ENCODE data around the genes PLPP4 and FGFR2.

- RRBS: no CpG with 5 or more reads among the region's 2 CpGs
Observed at GRCh38 chr10:119582305-119582641, 14.5 kb downstream of the TIAL1 start.

GRCh38 chr10:119585260-119586365 is 11.2 kb downstream of the TIAL1 start:
- RRBS: no CpG with 5 or more reads among the region's 9 CpGs

DNA sequence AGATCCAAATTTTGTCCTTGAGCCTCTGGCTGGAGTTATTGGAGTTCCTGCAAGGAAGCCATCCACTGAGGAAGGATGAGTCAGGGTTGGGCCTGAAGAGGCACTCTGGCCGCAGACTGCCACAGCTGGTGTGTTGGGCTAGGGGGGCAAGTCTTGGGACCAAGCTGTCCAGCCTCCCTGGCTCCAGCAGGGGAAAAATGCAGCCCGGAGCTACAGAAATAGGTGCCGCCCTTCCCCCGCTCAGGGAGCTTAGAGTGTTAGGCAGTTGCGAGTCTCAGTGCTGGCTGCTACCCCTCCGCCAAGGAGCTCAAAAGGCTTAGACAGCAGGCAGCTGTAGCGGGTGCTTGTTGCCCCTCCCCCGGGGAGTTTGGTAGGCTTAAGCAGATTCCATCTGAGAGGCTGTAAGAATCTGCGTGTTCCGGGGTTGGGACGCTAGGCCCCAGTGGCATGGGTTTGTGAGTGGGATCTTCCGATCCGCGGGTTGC is 235.2 kb downstream of the SEC23IP start:
- RRBS: 2% methylated on average over 2 of the region's 14 CpGs

GRCh38 chr10:120456707-120457551 is at the start of gene PLPP4:
Gene PLPP4 (plus strand): TSS chr10:120457227.
- RRBS: 2% methylated on average over 38 of the region's 95 CpGs

DNA sequence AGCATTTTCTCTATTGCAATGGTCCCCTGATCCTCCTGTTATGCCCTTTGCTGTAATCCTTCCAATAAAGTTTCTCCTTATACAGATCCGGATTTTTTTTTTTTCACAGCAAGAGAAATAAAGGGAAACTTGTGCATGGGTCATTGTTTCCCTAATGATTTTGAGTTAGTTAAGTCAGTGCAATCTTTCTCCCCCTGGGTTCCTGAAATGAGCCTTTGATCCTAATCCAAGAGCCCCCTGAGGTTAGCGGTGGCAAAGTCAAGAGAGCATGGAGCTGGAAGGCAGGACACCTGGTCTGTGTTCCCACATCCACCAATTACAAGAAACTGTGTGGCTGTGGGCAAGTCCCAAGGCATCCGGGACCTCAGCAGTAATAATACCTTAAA is 129.4 kb upstream of the WDR11 start:
- RRBS: no CpG with 5 or more reads among the region's 3 CpGs

GRCh38 chr10:120949429-120949996 is 98.4 kb downstream of the WDR11 start:
- RRBS: no CpG with 5 or more reads among the region's 32 CpGs

DNA sequence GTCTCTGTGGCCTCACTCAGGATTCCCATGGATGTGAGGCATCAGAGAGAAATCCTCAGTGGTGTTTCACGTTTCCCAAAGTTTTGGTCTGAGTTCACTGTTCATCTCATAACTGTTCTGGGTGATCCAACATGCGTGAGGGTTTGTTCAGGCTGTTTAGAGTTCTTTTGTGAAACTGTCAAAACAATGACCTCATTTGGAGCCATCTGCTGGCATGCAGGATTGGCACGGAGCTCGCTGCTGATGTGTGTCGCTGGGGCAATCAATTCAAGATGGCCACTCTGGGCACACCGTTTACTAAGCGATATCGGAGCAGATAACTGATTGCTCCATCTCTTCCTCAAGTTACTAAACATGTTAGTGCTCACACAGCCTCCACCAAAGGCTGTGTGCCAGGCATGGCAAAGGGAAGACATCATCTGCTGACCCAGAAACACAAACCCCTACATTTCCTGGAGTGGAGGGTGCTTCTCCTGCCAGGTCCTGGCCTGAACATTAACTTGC is 365.6 kb downstream of the WDR11 start:
- RRBS: no CpG with 5 or more reads among the region's 8 CpGs

- RRBS: no CpG with 5 or more reads among the region's 7 CpGs
Observed at GRCh38 chr10:121339990-121340714, 258.1 kb downstream of the FGFR2 start.

GRCh38 chr10:121553669-121554229 is 44.5 kb downstream of the FGFR2 start:
- RRBS: no CpG with 5 or more reads among the region's 7 CpGs

DNA sequence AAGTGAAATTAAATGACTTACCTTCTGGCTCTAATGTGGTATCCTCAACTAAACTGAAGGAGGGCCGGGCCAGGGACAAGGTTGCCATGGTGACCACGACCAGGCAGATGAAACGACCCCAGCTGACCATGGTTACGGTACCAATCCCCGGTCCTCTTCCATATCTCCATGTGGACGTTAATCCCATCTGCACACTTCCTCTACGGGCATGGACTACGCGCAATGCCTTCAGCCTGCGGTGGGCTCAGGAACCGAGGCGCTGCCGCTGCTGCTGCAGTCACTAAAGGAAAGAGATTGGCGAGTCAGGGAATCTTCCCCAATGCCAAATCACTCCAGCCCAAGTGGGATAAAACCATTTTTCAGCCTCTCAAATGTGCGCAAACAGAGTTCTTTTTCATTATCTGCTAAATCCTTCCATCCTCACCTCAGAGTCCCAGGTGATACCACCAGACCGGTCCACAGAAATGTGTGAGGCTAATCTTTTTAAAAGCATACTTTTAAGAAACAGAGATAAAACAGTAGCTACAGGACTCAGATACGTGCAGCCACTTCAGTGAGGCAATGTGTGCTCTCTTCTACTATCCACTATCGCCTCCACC is 4.5 kb downstream of the FGFR2 start:
- RRBS: 2% methylated on average over 4 of the region's 18 CpGs

DNA sequence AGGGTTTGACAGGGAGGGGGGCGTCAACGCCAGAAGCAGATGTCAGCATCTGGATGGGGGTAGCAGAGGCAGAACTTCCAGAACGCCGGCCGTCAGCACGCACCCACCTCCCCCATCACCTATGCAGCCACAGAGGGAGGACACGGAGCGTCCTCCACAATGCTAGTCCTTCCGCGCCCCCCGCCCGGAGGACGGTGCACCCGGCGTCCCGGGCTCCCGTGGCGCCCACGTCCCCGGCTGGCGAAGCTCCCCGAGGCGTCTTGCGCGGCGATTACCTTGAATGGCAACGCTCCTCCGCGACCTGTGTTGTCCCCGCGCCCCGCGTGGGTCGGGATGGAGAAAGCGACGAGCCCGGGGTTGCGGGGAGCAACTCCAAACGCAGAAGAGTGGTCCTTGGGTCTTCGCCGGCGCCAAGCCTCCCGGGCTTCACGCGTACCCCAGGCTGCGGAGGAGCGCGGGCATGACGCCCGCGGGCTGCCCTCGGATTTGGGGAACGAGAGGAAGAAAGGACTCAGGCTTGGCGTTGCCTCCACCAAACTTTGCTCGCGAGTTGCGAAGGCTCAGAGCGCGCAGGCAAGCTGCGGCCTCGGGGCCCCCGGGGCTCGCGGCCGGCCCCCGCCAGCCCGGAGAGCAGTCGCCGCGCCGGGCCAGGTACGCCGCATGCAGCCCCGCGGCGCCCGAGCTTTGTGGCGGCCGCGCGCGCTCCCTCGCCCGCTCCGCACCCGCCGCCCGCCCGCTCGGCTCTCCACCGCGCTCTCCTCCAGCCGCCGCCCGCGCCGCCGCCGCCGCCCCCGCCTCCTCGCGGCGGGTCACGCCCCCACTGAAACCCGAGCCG is at the start of gene FGFR2:
TSS of gene FGFR2 (minus strand) at position 758 of the 835 bp plus-strand sequence.
- RRBS: 3% methylated on average over 8 of the region's 107 CpGs

DNA sequence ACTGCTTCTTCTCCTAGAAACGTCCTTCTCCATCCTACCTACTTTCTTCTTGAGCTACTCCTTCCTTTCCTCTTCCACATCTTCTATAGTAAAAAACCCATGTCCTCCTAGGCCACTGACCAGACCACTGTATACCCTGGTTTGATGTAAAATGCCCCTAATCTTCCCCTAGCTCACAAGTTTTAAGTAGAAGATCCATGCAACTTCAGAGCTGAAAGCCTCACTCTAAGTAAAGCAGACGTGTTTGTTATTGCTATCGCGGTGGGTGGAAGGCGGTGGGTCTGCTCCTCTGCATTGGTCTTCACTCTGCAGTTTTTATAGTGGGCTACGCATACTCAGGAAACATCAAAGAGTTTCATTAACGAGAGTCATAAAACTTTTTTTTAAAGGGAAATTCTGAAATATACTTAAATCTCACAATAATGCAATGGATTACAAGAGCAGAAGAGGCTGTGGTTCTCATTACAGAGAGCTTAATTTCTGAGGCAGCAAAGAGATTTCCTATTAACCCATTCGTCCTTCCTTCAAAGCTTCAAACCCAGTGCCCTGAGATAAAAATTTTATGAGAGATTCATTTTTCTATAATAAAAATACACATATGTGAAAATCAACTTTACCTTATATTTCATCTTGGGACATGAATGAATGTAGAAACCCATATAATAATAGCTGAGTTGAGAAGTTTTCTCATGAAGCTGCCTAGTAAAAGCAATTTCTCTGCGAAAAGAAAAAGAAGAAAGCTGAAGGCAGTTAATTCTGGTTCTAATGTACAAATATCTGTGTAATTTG is 91.5 kb downstream of the ATE1 start:
- RRBS: no CpG with 5 or more reads among the region's 9 CpGs

DNA sequence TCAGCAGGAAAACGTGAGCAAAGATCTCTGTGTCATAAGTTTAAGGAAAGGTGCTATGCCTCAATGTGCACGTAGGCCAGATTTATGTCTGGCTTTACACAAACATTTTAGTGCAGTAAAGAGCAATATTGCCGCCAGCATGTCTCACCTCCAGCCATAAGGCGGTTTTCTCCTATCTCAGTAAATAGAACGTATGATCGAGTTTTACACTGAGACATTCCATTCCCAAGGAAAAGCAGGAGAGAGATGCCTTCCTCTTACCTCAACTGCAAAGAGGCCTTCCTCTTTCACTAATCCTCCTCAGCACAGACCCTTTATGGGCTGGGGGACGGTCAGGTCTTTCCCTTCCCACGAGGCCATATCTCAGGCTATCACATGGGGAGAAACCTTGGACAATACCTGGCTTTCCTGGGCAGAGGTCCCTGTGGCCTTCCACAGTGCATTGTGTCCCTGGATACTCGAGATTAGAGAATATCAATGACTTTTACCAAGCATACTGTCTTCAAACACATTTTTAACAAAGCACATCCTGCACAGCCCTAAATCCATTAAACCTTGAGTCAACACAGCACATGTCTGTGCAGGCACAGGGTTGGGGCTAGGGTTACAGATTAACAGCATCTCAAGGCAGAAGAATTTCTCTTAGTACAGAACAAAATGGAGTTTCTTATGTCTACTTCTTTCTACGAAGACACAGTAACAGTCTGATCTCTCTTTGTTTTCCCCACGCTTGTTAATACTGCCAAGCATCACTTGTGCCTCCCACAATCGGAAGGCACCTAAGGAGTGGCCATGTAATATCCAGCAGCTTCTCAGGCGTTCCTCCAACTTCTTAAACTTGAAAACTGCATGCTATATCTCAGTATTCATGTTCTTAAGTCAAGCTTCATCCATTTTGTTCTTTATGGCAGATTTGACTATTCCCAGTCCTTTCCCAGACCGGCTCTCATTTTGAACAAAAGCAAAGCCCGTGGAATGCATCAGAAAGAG is 2.6 kb upstream of the ATE1 start:
- RRBS: no CpG with 5 or more reads among the region's 15 CpGs

- RRBS: 14% methylated on average over 6 of the region's 12 CpGs
Observed at GRCh38 chr10:122085409-122086222, 96.7 kb downstream of the TACC2 start.

DNA sequence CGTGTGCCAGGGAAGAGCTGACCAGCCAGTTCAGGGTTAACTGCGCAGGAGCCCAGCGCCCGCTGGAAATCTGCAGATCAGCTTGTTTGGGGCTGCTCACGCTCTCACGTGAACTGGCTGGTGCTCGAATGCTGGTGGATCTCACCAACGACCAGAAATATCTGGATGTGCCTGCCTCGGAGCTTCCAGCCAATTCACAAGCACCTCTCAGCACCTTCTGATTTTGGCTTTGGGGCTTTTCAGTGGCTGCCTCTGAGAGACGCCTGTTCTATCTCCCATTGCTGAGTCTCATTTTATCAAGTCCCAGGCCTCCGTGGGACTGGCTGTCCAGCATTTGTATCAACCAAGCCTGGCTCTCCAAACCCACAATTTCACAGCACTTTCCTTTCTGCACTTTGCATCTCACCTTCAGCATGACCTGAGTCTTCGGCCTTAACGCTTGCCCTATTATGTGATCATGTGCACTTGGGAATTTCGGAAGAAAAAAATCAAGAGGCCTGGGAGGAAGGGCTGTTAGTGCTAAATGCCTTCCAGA is 131.8 kb upstream of the BTBD16 start:
- RRBS: no CpG with 5 or more reads among the region's 14 CpGs

DNA sequence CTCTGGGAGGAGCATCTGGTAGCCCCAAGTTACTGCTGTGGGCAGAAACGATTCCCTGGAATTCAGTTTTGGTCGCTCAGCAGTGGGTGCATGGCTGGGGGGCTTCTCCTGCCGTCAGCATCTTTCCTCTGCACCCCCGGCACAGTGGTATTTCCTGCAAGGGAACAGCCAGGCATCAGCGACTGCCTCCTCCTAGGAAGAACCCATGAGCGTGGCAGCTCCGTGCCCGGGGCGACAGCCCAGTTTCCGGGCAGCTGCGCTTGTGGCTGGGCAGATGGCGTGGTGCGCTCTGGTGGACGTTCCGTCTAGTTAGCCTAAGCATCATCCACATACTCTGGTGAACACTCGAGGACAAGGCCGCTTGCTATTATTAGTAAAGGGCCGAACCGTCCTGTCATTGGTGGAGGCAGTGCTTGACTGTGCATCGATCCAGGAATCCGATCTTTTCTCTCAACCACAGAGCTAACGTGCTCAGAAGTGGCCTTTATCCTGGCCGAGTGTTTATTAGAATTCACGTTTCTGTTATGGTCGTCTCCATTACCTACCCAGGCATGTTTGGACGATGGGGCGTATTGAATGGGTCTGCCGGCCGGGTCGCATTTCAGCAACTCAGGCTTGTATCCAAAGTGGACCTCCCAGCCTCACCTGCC is 106.8 kb upstream of the BTBD16 start:
- RRBS: 75% methylated on average over 4 of the region's 30 CpGs

- RRBS: no CpG with 5 or more reads among the region's 7 CpGs
Observed at GRCh38 chr10:122164902-122165142, 106.3 kb upstream of the BTBD16 start.

- RRBS: no CpG with 5 or more reads among the region's 10 CpGs
Observed at GRCh38 chr10:122165190-122165575, 105.9 kb upstream of the BTBD16 start.

- RRBS: no CpG with 5 or more reads among the region's 16 CpGs
Observed at GRCh38 chr10:122309955-122310721, 39.0 kb downstream of the BTBD16 start.

DNA sequence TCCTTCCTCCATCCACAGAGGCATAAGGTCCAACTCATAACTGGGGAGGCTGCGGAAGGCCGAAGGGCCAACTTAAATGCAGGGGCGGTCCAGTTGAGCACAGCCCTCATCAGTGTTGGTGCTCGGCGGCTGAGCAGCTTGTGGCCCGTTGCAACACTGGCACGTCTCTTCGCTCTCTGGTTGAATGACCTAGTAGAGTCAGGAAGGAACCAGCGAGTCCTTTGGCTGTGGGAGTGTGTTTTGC is 44.9 kb upstream of the DMBT1 start:
- RRBS: no CpG with 5 or more reads among the region's 9 CpGs

Data from epithelial cell of esophagus (primary cell).